Glomerular endothelial cell (primary cell): Measurements from ENCODE around the gene GDF15.

- RAMPAGE, long total RNA: no peak
Measured at GRCh38 chr19:17719647-17720454, 571 bp downstream of the MAP1S start.

DNA sequence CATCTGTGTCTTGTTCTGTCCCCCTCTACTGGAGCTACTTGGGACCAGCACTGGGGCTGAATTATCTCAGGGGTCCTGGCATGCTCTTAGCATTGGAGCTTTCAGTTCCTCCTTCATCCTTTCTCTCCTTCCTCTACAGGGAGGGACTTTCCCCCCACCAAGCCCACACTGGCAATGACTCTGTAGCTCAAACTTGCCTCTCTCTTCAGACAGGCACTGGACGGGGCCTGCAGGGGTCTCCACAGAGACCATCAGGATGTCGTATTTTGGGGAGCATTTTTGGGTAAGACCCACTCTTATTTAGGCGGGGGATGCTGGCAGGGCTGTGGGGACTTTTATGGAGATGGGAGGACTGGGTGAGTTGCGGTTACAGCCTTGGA is 3.6 kb downstream of the FCHO1 start:
- RAMPAGE, long total RNA: no peak

GRCh38 chr19:17764945-17765640 is 13.8 kb downstream of the FCHO1 start:
- RAMPAGE, long total RNA: no peak

- RAMPAGE, long total RNA: no peak
Measured at GRCh38 chr19:17830895-17831327, 9.6 kb upstream of the INSL3 start.

DNA sequence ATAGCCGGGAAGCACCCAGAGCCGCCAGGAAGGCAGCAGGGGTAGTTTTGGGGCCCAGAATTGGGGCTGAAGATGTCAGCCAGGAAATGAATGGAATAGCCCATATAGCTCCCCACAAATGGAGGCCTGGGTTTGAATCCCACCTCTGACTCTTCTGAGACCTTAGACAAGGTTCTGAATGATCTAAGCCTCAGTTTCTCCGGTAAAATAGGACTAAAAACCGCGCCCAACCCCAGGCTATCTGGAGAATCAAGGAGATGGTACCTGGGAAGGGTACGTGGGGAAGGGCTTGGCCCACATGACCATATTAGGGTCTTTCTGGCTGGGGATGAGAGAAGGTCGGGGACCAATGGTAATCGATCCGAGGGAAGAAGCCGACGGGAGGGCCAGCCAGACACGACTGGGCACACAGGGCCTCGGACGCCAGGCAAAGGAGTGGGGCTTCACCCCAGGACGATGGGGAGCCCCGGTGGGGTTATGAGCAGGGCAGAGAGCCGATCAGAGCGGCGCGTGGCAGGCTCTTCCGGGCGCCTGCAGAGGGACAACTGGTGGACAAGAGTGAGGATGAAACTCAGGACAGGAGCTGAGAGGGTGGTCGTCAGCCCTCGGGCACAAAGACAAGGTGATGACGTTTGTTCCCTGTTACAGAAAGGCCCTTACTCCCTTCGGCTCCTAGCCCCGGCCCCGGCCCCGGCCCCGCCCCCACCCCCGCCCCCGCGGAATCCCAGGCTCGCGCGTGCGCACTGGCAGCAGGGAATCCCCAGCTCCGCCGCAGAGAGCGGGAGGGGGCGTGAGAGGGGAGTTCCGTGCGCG is 14.5 kb downstream of the CCDC124 start:
- RAMPAGE, long total RNA: no peak

GRCh38 chr19:17950038-17951057 is 16.6 kb upstream of the KCNN1 start:
- RAMPAGE, long total RNA: no peak

- RAMPAGE, long total RNA: no peak
Measured at GRCh38 chr19:18027114-18027630, 19.2 kb downstream of the ARRDC2 start.

GRCh38 chr19:18147671-18148017 is 5.3 kb upstream of the PIK3R2 start:
- RAMPAGE, long total RNA: no peak

GRCh38 chr19:18179178-18179712 is 5.6 kb downstream of the IFI30 start:
- RAMPAGE, long total RNA: no peak

DNA sequence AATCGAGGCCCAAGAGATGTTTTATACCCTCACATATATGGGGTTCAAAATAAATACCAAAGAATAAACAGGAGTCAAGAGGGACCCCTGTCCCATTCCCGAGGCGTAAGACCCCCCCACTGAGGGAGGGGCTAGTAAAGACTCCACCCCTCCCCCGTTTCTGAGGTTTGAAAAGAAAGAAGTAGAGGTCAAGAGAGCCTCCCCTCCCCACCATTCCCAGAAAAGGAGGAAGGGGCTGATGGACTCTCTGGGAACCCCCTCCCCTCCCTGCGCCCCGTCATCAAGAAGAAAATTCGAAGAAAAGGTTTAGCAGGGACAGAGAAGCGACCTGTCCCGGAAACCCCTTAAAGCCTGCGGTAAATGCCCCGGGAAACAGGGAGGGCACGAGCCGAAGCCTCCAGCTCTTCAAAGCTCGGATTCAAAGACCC is 716 bp upstream of the RAB3A start:
- RAMPAGE, long total RNA: no peak

- RAMPAGE, long total RNA: no peak
Measured at GRCh38 chr19:18317905-18318861, 4.7 kb downstream of the LSM4 start.

DNA sequence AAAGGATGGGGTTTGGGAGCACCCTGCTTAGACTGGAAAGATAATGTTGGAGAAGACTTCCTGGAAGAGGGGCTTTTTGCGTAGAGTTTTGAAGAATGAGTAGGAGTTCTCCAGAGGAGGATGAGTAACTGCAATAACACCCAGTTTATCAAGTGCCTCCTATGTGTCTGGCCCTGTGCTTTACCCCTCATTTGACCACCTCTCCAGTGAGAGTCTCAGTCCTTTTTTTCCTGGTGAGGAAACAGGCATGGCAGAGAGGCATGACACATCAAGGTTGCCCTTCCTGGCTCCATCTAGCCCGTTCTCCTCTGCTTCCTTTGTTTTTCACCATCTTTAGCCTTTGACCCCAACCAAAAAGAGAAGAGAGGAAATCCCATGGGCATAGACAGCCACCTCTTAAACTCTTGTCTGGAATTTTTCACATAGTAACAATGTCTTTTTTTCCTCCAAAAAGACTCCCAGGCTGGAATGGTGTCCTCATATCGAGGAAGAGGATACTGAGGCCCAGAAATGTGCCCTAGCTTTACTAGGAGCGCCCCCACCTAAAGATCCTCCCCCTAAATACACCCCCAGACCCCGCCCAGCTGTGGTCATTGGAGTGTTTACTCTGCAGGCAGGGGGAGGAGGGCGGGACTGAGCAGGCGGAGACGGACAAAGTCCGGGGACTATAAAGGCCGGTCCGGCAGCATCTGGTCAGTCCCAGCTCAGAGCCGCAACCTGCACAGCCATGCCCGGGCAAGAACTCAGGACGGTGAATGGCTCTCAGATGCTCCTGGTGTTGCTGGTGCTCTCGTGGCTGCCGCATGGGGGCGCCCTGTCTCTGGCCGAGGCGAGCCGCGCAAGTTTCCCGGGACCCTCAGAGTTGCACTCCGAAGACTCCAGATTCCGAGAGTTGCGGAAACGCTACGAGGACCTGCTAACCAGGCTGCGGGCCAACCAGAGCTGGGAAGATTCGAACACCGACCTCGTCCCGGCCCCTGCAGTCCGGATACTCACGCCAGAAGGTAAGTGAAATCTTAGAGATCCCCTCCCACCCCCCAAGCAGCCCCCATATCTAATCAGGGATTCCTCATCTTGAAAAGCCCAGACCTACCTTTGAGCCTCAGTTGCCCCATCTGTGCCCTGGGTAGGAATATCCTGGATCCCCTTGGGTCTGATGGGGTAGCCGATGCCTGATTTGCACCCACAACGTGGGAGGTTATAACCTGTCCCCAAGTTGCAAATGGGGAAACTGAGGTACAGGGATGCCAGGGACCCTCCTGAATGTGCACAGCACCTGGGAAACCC is at the start of gene GDF15:
TSS of gene GDF15 (plus strand) at position 696 of the 1,287 bp plus-strand sequence.
- RAMPAGE, long total RNA: start-site peak on the plus strand centred at position 697 of the sequence, 11 bp wide, 88 and 203 reads in 2 replicates

DNA sequence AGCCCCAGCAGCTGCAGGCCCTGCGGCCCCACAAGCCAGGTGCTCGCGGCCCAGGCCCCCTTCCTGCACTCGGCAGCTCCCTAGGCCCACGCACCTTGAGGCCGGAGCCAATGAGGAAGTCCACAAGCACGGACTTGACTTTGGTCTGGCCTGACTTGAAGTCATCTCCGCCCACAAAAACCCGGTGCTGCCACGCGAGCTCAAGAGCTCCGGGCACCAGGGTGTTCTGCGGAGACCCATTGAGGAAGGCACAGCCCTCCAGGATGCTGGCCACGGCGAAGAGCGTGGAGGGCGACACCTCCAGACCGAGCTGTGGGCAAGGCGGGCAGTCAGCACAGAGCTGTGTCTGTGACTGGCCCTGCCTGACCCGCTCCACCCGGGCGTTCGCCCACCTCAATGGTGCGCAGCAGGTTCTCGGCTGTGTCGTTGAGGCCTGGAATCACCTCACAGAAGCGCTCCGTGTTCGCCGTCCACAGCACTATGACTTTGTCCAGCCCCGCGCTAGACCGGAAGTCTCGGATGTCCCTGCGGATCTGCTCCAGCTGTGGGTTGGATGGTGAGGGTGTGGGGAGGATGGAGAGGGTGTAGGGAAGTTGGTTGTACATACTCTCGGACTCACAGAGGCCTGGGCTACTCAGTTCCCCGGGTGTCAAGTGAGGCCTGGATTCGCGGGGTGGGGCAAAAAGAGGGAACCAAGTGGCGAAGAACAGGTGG is 1.8 kb downstream of the ISYNA1 start:
- RAMPAGE, long total RNA: no peak

DNA sequence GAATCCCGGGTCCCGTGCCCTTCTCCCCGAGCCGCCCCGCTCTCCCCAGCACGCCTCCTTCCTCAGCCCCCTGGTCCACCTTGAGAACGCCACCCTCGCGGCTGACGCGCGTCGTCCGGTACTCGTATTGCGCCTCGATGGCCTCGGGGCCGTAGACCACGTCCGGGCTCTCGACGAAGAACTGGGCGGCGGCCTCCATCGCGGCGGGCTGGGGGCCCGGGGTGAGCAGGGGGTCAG is 234 bp downstream of the ISYNA1 start:
- RAMPAGE, long total RNA: no peak

DNA sequence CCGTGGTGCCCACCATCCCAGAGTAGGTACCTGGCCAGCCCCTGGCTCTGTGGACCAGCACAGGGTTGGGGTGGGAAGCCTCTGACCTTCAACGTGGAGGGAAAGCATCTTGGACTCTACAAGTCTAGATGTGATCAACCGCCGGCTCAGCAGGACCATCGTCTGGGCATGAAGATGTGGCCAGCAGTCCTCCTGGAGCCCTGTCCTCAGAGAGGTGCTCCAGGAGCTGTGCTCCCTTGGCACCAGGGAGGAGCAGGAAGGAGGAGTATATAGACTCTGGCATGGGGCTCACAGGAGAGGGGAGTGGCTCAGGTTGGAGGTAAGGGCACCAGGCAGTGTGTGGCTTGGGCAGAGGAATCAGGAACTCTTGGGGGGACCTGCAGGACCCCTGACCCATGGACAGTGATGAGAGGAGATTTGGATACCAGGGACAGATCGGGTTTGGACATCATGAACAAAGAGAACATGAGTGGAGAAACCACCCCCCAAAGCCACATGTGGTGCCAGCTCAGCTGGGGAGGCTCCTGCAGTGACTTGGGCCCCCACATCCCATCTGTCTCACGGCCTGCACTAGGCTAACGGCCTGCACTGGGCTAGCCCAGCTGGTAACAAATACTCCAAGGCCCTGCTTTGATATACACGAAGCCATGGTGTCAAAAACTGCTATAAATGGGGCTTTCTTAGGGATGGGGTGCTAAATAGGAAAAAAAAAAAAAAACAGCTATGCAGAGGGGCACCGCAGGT is 18.5 kb upstream of the ISYNA1 start:
- RAMPAGE, long total RNA: no peak

- RAMPAGE, long total RNA: no peak
Measured at GRCh38 chr19:18464299-18465050, 26.5 kb upstream of the ISYNA1 start.

- RAMPAGE, long total RNA: no peak
Measured at GRCh38 chr19:18542359-18542662, 1.1 kb downstream of the FKBP8 start.

- RAMPAGE, long total RNA: no peak
Measured at GRCh38 chr19:18648837-18649446, 12.1 kb downstream of the KLHL26 start.

GRCh38 chr19:18668956-18669685 is 14.4 kb upstream of the CRTC1 start:
- RAMPAGE, long total RNA: no peak

DNA sequence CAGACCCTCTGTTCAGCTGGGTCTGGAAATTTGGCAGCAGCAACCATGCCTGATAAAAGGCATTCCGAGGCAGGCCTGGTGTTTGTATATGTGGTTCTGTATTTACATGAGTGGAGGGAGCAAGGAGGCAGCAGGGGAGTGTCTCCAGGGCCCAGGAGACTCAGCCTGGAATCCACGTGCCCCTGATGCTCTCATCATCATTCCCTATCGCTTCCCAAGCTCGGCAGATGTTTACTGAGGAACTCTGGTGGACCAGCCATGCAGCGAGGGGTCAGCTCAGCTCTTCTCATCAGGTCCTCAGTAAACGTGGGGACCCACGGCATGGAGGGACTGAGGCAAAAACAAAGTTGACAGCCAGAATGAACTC is 49.9 kb downstream of the CRTC1 start:
- RAMPAGE, long total RNA: no peak